Smooth muscle cell (in vitro differentiated cells): ENCODE measurements around the gene ITGBL1.

DNA sequence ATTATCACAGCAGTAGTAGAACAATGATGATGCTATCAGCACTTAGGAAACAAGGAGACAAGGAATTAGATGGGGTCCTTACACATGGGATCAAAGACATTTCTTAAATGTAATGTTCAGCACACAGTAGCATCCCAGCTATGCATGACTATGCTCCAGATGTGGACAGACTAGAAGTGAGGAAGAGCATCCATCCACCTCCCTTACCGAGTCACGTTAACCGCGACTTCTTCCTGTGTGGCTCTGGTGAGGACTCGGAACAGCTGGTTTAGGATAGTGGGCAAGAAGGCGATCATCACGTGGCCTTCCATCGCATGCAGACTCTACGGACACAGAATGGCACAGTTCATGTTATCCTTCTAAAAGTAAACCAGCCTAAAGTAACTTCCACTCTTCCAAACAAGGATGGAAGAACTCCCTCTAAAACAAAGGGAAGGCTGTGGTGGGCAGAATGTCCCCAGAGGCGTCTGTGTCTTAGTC lies 96.1 kb downstream of the DOCK9 start:
- RAMPAGE, long total RNA, result no peak

DNA sequence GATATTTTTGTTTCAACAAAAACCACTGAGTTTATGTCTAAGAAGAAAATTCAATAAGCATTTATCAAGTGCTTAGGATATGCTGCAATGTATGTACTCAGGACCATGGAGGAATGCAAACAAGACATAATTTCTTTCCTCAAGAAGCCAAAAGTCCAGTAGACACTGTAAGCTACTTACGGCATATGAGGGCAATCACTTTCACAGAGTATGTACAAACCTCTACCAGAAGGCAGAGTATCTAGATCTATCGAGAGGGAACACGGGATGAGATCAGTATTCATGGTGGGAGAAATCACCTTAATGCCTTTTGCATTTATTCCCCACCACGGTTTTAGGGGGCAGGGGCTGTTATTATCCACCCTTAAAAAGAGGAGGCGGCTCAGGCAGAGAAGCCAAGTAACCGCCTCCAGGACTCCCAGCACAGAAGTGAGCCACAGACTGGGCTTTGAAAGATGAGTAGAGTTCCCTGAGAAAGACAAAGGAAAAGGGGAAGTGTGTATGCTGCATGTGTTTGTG lies 85.3 kb downstream of the DOCK9 start:
- RAMPAGE, long total RNA, result no peak

GRCh38 chr13:99087579-99088498 lies 110.0 kb upstream of the DOCK9 start:
- RAMPAGE, long total RNA, result no peak

- RAMPAGE, long total RNA, result no peak
Observed at GRCh38 chr13:99215346-99215931, 14.8 kb downstream of the UBAC2 start.

DNA sequence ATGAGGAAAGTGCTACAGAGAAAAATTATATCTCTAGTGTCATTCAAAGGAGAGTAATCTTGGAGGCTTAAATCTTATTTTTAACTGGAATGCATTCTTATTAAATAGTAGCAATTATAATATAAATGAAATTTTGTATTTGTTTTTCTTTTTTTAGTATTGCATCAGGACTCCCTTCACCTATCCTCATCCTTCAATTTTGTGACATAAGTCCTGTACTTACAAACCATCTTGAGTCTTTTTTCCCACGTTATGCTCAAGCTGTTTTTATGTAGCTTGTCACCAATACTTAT lies 994 bp downstream of the GPR18 start:
- RAMPAGE, long total RNA, result no peak

DNA sequence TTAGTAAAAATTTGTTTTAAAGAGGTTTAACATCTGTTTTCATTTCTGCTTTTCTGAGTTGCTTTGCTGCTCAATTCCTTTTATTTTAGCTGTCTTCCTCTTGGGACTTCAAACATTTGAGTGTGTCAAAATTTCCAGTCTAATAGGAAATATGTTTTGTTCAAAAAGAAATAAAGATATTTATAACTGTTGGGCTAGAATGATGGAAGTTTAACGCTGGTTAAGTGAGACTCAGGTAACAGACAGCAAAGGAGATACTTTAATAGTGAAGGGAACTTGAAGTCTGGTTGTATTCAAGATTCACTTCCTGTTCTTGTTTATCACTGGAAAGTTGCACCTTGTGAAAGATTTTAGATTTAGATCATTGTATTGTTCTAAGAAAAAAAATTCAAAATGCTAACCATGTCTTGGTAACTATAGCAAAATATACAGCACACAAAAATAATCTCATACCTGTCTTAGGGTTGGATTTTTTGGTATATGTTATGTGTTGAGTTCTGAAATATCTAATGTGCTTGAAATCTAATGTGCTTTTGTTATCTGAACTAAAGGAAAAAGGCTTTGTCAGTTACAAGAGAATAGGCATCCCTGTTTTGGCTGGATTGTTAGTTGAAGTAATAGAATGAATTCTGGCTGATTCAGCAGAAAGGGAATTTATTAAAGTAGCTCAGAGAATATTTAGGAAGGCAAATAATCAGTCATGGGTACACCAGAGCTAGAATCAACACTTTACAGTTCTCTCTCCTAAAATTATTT lies 24.4 kb upstream of the GPR18 start:
- RAMPAGE, long total RNA, result no peak

GRCh38 chr13:99314415-99315370 lies 7.5 kb upstream of the GPR183 start:
- RAMPAGE, long total RNA, result no peak

DNA sequence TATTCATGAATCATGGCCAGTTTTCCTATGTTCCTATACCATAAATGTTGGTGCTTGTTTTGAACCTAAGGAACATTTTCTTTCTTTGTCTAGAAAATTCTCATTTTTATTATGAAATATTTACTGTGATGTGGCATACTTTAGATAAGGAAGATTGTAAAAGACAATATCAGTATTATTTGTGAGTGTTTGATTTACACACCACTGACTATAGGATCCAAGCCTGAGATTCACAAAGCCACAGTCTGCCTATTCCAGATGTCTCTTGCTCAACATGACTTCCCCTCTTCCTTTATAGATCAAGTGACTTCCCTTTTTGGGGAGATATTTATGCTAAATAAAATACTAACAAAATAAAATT lies 13.4 kb upstream of the GPR183 start:
- RAMPAGE, long total RNA, result no peak

GRCh38 chr13:99361115-99361539 lies 53.9 kb upstream of the GPR183 start:
- RAMPAGE, long total RNA, result no peak

GRCh38 chr13:99416820-99417725 lies 84.2 kb upstream of the TM9SF2 start:
- RAMPAGE, long total RNA, result no peak

- RAMPAGE, long total RNA, result no peak
Observed at GRCh38 chr13:99434164-99435105, 66.8 kb upstream of the TM9SF2 start.

DNA sequence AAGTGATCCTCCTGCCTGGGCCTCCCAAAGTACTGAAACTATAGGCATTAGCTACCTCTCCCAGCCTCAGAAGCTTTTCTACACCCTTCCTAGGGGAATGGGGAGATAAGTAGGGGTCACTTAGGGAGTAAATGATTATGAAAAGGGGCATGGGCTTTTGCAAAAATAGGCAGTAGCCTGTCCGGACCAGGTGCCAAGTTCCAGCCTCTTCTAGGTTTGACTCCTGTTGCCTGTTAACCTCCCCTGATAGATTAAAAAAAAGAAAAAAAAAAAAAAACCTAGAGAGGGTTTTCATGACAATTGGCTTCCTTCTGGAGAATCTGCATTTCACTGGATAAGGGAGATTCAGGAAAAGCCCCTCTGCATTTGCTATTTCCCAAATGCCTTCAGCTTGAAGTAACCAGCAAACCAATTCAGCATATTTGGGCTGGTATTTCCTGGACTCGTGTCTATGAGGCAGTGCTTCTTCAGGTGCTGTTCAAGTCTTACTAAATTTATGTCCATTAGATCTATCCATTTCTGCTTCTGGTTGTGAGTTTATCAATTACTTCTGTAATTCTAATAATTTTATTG lies 111.7 kb downstream of the CLYBL start:
- RAMPAGE, long total RNA, result no peak

GRCh38 chr13:99925990-99927138 lies 45.2 kb downstream of the ZIC5 start:
- RAMPAGE, long total RNA, result no peak

DNA sequence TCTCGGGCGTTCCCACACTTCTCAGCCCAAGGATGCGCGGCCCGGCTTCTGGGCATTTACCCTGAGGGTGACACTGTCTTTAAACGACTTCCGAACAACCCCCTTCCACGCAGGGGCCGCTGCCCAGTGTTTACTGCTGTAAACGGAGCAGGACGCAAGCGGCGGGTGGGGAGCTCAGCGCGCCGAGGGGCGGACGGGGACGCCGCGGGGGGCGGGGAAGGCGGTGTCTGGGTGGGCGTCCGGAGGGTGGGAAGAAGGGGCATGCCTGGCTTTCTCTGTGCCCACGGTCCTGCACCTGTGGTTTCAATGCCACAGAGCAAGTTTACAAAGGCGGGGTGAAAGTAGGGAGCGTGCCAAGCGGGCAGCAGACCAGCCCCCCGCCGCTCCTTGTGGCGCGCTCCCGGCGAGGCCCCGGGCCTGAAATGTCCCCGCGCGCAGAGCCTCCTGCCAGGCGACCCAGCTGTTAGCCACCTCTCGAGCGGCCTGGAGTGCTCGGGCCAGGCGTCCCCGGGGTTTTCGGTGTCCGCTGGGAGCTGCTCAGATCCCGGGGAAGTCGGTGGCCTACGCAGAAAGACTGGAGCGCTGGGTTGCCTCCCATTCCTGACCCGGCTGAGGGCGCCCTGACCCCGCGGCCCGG lies 1.7 kb upstream of the ZIC2 start:
- RAMPAGE, long total RNA, result no peak

GRCh38 chr13:99988803-99990055 lies 7.6 kb downstream of the ZIC2 start:
- RAMPAGE, long total RNA, result no peak

GRCh38 chr13:100544757-100545368 lies 43.7 kb downstream of the GGACT start:
- RAMPAGE, long total RNA, result no peak

DNA sequence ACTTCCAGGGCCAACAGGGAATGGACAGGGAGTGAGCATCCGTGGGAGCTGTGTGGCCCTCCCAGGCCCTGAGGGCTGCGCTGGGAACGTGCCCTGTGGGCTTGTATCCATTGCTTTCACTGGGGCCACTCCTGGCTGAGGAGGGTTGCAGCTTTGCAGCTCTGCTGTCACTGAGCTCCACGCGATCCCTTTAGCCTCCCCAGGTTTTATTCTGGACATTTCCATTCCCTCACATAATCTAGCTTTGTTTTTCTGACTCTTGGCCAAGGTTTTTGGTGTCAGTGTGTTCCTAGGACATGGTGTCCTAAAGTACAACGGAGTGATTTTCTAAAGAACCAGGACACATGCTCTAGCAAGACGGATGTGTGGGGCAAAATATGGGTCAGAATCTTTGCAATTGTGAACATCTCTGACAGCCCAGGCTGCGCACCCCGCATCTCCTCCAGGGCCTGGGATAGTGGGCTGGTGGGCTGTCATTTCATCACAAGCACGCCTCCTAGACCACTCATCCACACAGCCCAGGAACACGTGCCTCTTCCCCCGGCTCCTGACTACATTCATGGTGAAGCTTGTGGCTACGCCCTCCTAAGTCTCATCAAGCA lies 28.0 kb downstream of the GGACT start:
- RAMPAGE, long total RNA, result no peak

DNA sequence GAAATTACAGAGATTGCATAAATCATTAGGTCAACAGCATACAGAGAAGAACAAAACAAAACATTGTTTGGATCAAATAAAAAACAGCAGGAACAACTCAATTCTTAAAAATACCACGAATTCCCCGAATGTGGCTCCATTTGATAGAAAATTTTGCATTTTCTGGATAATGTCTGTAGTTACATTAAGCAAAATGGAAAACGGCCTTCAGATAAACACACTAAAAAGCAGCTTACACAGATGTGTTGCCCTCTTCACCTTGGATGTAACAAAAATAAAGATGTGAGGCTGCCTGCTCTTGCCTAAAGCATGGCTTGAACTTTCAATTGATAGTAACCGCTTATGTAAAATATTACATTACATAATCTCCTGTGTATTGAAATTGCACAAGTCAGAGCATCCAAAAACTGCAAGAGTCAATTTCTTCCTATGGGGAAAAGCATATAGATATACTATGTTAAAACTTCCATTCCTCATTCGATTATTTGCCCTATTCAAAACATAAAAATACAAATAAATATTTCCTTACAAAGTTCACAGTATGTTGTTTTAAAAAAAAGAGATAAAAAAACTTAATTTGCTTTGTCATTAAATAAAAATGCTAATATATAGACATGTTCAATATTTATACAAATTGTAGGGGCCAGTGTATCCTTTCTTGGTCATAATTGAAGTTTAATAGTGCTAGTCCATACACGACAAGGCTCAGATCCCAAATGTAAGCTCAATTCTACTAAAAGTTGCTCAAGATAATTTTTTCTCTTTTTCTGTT lies 15.6 kb upstream of the GGACT start:
- RAMPAGE, long total RNA, result no peak

DNA sequence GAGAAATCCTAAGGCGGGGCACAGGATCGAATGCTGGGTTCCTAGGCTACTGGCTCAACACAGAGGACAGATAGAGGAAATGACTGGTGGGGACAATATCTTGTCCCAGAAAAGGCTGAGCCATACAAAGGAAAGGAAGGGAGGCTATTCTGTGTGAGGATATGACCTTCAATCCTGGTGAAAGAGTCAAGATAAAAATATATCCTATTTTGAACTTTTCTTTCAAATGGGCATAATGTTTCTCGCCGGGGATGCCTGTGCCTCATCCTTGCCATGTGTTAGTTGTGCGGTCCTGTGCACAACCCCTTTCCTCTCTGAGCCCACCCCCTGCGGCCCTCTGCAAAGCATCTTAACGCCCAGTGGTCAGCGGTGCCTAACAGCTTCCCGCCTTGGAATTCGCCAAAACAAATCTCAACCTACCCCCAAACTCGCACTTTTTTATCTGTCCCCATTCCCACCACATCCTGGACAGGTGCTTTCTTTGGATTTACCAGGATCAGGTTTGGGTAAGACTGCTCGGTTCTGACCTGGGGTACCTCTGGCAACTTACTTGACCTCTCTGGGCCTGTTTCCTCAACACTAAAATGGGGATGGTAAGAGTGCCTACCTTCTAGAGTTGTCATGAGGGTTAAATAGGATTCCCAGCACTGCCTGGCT lies 5.1 kb downstream of the TMTC4 start:
- RAMPAGE, long total RNA, result no peak

- RAMPAGE, long total RNA, result no peak
Observed at GRCh38 chr13:101452187-101453037, at the start of gene ITGBL1. TSS of gene ITGBL1 (plus strand) at chr13:101452675.